Measurements from ENCODE around the genes ZNF709, THSD8 and C19orf53.

GRCh38 chr19:12439704-12440441 lies 948 bp downstream of the ZNF443 start:
- RRBS: no CpG with 5 or more reads among the region's 24 CpGs

GRCh38 chr19:12484313-12485428 lies at the start of gene ZNF709:
ZNF709 (minus strand) TSS chr19:12484816.
- RRBS: 1% methylated on average over 24 of the region's 70 CpGs

DNA sequence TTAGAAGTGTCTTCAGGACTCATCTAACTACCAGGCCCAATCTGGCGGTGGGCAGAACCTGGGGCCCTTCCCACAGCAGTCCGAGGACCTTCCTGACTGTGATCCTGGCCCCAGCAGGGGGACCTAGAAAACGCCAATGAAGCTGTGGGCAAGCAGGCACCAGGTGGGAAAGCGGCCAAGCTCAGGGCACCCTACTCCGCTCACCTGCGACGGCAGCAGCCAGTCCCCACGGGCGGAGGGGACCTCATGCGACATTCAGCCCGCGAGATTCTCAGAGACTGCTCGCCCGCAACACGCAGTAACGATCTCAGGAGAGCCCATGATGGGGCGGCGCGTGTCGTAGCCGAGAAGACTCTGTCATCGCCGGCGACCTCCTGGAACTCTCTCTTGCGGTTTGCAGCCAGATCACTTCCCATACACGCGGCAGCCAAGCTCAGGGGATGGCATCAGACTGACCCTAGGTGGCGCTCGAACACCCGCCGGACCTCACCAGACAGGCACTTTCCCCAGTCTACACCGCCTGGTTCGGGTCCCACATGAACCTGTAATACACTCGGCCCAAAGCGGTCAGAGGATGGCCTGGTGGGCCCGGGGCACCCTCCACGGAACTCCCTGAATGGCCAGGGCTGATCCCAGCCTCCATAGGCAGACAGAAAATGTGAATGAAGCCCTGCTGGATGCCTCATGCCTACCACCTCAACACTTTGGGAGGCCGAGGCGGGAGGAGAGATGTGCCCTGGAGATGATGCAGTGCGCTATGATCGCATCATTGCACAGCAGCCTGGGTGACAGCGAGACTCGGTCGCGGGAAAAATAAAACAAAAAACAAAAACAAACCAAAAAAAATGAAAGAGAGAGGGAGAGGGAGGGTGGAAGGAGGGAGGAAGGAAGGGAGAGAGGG lies 26.4 kb downstream of the MAN2B1 start:
- RRBS: 0% methylated on average over 1 of the region's 45 CpGs

GRCh38 chr19:12757466-12758163 lies 6.0 kb downstream of the BEST2 start:
- RRBS: 1% methylated on average over 24 of the region's 55 CpGs

GRCh38 chr19:12784439-12785405 lies 6.6 kb upstream of the JUNB start:
- RRBS: no CpG with 5 or more reads among the region's 14 CpGs

DNA sequence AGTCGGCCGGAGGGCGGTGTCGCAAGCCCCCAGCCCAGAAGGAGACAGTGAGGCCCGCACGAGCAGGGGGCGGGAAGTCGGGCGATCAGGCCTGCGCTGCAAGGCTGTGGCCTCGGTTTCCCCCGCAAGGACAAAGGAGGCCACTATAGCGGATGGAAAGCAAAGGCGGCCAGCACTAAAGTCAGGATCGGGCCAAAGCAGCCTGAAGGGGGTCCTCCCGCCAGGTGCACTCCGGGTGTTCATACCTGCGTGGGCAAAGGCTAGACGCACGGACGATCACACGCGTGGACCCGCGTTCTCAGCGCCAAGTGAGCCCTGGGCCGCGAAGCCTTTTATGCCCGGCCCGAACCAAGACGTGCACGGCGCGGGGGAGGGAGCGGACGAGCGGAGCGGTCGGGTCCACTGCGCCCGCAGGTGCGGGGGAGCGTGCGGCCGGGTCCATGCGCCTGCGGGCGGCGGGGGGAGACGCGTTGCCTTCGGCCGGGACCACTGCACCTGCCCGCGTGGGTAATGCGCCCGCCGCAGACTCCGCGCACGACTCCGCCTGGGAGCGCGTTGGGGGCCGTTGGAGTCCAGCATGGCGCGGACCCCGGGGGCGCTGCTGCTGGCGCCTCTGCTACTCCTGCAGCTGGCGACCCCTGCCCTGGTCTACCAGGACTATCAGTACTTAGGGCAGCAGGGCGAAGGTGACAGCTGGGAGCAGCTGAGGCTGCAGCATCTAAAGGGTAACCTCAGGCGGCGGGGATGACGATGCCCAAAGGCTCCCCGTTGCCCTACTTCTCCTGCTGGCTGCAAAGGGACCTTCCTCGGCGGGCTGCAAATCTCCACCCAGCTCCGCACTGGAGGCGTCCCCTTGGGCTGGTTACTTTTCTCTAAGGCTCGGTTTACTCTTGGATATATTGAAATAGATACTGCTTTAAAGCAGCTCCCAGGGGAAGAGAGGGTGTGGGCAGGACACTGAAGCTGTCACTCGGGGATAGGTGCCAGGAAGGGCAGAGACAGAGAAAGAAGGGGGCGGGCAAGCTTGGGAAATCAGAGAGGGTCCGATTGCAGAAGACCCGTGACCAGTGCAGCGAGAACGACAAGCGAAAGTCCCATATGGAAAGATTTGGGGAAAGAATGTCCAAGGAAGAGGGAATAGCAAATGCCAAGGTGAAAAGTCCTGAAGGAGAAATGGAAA lies at the start of gene THSD8:
TSS of gene THSD8 (plus strand) at position 575 of the 1,180 bp plus-strand sequence.
- RRBS: under 1% methylated on average over 34 of the region's 88 CpGs

DNA sequence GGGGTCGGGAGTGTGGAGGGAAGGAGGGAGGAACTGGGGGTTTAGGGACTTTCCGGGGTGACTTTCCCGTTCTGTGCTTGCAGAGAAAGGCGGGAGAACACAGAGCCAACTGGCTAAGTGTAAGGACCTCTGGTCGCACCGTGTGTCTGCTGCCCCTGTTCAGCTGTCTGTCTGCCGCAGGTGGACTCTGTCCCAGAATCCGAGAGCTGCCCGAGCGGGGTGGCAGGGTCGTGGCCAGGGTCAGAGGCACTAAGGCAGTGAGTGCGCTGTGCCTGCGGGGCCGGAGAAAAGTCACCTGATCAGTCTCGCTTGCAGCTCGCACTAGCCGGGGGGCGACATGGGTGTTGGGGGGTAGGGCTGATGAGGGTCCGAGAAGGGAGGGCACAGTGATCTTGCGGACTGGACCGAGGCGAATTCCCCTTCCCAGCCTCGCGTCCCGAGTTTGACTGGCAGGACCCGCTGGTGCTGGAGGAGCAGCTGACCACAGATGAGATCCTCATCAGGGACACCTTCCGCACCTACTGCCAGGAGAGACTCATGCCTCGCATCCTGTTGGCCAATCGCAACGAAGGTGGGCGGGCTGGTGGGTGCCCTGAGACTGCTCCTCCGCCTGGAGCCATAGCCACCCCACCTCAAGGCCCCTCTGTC lies 568 bp downstream of the GCDH start:
- RRBS: 3% methylated on average over 4 of the region's 32 CpGs

DNA sequence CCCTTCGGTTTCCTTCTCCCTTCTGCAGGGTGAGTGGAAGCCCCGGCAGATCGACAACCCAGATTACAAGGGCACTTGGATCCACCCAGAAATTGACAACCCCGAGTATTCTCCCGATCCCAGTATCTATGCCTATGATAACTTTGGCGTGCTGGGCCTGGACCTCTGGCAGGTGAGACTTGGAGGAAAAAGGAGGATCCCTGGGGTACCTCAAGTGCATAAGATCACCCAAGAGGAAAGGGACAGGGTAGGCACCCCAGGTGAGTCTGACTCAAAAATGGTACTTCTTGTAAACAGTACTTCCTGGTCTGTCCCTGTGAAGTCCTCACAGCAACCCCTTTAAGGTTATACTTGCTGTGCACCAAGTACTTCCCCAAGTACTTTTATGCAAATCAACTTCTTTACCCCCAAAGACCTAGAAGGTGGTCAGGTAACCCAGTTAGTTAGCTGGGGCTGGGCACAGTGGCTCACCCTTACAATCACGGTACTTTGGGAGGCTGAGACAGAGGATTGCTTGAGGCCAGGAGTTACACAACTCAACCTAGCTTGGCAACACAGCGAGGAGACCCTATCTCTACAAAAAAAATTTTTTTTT lies 2.4 kb downstream of the CALR start:
- RRBS: no CpG with 5 or more reads among the region's 8 CpGs

DNA sequence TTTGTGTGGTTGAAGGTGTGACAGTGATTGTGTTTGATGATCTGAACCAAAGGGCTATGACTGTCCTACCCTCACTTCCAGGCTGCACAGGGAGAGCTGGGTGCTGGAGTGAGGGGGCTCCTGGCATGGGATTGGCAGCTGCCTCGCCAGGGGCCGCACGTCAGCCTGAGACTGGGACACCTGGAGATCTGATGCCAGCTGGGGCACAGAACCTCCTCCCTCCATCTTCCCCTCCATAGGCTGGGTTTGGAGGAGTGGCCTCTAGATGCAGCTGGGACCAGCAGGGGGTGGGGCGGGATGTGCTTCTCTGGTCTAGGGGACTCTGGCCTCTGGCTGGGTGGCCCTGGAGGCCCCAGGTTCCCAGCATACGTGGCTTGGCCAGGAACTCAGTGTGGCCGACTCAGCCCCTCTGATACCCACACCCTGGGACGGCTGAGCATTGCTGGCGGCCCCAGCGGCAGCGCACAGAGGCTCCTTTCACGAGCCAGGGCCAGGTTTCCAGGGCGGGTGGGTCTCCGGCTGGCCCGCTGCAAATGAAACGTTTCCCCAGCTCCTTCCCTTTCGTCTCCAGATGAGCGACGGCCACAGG lies 9.5 kb upstream of the NFIX start:
- RRBS: no CpG with 5 or more reads among the region's 18 CpGs

- RRBS: no CpG with 5 or more reads among the region's 2 CpGs
Measured at GRCh38 chr19:13009418-13009729, 14.1 kb downstream of the NFIX start.

GRCh38 chr19:13016978-13017459 lies 21.7 kb downstream of the NFIX start:
- RRBS: 95% methylated on average over 6 of the region's 16 CpGs

DNA sequence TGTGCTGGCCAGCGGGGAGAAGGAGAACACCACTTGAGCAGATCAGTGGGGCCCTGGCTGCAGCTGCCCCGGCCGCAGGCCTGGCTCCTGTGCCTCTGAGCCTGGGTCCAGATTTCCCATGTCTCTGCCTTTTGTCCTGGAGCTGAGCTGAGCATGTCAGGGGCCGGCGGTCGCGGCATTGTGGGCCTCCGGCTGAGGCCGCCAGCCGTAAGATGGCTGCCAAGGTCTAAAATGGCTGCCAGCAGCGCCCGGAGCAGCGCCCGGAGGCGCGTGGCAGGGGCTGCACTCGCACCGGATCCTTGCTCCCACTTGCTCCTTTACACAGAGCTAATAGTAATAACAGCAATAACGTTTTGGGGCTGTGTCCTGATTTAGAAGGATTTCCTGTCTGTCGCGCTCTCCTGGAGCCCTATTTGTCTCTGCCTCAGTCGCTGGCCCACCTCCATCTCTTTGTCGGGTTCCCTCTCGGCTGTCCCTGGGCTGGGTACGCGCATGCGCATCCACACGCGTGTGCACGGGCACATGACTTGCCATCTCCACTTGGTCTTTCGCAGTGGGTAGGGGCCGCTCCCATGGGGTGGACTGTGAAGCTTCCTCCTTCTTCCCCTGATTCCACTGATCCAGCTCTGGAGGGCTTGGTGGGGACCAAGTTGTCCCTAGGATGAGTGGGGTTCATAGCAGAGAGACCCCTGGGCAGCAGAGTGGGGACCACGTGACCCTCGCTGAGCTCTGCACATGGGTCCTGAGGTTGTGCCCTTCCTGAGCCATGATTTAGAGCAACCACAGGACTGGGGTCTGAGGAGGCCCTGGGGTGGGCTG lies 32.0 kb downstream of the LYL1 start:
- RRBS: 81% methylated on average over 8 of the region's 34 CpGs

DNA sequence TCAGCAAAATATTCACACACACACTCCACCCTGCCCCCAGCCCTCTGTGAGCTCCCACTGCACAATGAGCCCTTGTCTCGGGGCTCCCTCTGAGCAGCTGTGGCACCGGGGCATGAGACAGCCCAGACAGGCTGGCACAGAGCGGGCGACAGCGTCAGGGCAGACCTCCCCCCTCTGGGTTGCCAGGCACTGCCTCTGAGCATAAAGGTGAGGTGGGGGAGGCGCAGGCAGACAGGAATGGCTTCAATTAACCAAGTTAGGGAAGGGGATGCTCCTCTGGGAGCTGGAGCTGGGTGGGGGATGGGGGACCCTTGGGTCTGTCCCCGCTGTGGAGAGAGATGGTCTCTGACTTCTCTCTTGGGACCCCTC lies 30.4 kb downstream of the LYL1 start:
- RRBS: no CpG with 5 or more reads among the region's 7 CpGs

DNA sequence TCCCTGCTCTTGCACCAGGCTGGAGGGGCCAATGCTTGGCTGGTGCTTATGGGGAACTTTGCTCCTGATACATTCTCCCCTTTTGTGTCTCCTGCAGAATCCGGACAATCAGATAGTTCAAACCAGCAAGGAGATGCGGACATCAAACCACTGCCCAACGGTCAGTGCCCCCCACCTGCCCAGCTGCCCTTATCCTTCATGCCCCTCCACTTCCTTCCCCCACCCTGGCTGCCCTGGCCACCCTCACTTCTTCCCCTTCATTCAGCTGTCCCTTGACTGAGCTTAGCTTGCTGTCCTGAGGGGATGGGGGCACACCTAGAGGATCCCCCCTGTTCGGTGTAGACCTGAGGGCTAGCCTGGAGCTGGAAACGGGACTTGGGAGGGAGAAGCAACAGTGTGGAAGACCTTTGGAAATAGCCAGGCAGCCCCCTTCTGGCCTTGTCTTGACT lies 29.7 kb downstream of the LYL1 start:
- RRBS: no CpG with 5 or more reads among the region's 5 CpGs

DNA sequence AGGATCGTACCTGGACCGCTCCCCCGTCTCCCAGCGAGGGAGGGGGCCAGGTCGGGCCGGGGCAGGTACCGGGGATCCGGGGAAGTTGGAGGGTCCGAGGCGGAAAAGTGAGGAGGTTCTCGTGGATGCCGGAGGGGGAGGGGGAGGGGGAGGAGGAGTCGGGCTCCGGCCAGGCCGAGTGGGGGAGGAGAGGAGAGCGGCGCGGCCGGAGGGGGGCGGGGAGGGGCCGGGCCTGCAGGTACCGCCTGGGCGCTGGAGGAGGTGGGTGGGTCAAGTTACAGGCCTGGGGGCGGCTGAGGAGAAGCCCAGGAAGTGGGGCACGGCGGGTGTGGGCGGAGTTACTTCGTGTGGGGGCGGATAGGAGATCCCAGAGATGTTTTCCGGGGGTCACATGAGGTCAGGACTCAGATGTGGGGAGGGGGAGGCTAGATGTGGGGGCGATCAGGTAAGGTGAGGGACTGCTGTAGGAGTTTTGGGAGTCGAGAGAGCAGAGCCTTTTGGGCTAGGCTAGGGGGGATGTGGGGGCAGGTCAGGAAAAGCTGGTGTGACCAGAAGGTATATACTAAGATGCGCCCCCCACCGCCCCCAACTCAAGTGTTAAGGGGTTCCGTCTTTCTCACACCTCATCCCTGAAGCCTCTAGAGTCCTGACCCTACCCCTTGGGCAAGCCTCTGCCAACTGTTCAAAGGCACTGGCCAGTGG lies 748 bp downstream of the NACC1 start:
- RRBS: 4% methylated on average over 11 of the region's 35 CpGs

DNA sequence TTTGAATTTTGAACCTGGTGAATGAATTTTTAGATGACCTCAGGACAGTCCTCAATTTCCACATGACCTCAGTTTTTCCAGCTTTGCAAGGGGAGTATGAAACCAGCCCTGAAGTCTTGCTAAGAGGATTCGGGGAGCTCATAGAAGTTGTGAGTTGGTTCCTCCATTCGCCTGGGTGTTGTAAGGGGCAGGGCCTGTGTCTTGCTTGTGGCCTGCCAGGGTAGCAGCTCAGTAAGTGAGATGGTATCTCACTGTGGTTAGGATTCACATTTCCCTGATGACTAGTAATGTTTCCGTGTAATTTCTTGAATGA lies 14.4 kb downstream of the NACC1 start:
- RRBS: no CpG with 5 or more reads among the region's 3 CpGs

GRCh38 chr19:13152986-13153154 lies 2.7 kb downstream of the IER2 start:
- RRBS: no CpG with 5 or more reads among the region's 12 CpGs

- RRBS: no CpG with 5 or more reads among the region's 7 CpGs
Measured at GRCh38 chr19:13156834-13157437, 6.7 kb downstream of the IER2 start.

GRCh38 chr19:13234534-13234889 lies 84.3 kb downstream of the IER2 start:
- RRBS: no CpG with 5 or more reads among the region's 13 CpGs

GRCh38 chr19:13773778-13774944 lies at the start of gene C19orf53:
C19orf53 (plus strand) TSS chr19:13774456.
- RRBS: 11% methylated on average over 15 of the region's 67 CpGs

Data from retinal pigment epithelial cell (primary cell).